ENCODE results near the genes DGKB and LRRC72.

DNA sequence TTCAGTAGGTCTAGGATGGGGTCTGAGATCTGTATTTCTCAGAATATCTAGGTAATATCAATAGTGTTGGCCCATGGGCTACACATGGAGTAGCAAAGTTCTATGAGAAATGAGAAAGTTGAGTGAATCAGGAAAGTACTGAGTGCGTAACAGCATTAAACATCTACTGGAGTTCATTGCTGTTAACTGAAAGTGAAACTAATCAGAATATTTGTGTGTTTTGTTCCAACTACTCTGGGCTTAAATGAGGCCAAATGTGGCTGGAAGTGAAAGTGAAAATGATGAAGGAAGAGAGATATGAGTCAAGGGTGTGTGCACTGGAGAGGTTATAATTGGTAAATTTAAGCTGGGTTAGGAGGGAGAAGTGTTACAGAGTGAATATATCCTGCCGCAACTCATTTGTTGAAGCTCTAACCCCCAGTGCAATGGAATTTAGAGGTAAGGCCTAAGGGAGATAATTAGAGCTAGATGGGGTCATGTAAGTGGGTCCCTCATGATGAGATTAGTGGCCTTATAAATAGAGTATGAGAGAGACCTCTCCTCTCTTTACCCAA lies 46.6 kb downstream of the TMEM106B start:
- PRO-cap: no peak
- RAMPAGE, long total RNA: no peak

DNA sequence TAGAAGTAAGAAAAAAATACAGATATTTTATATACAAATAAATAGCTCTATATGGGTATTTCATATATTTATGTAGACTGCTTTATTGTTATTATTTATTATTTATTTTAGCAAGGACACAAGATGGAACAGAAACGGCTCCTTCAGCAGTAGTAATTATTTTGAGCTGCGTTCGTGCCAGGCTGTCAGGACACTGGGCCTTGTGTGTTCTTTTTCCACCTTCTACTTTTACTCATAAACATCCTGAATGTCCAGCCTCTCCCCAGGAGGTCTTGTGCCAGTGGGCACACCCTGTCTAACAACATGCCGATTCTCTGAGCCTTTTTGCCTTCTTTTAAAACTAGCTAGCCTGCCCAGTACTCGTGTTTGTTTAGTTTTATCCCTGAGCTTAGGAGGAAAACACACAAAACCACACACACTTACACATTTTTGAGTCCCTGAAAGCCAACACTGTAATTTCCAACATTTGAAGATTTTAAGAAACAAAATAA lies 1.1 kb downstream of the SCIN start:
- PRO-cap: no peak
- RAMPAGE, long total RNA: no peak

DNA sequence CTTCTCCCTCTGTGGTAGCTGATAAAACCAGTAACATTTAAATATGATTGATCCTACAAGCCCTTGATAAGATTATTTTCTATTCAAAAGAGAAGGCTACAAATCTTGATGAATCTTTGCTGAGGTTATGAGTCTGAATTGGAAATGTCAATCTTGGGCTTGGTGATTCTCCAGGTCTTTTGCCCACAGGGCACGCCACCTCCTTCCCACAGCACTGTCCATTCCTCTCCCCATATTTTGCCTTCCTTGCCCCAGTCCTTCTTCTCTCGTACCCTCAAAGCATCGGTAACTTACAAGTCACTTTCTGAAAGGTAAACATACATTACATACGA lies 241.2 kb downstream of the ARL4A start:
- PRO-cap: no peak
- RAMPAGE, long total RNA: no peak

GRCh38 chr7:13165637-13166285 lies 478.3 kb downstream of the ARL4A start:
- PRO-cap: no peak
- RAMPAGE, long total RNA: no peak

DNA sequence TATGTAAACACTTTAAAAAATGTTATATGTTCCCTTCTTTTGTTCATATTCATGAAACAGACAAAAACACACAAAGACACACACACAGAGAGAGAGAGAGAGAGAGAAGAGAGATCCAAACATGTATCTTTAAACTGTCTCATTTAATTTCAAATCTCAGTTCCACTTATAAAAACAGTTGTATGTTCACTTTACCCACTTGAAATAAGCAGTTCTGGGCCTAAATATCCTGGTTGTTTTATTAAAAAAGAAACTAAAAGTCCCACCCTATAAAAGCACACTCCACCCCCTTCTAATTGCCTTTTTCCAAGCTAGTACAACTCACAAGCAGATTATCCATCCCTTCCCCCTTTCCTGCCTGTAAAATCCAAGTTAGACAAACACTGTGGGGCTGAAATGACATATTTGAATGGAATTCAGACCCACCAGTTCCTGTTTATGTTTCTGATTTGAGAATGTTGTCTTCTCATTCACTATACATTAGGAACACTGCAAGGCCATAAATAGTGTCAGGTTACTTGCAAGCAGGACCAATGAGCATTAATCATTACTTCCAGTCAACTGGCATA lies 69.6 kb downstream of the ETV1 start:
- PRO-cap: no peak
- RAMPAGE, long total RNA: no peak

GRCh38 chr7:13988544-13989299 lies 744 bp downstream of the ETV1 start:
- PRO-cap: no peak
- RAMPAGE, long total RNA: no peak

DNA sequence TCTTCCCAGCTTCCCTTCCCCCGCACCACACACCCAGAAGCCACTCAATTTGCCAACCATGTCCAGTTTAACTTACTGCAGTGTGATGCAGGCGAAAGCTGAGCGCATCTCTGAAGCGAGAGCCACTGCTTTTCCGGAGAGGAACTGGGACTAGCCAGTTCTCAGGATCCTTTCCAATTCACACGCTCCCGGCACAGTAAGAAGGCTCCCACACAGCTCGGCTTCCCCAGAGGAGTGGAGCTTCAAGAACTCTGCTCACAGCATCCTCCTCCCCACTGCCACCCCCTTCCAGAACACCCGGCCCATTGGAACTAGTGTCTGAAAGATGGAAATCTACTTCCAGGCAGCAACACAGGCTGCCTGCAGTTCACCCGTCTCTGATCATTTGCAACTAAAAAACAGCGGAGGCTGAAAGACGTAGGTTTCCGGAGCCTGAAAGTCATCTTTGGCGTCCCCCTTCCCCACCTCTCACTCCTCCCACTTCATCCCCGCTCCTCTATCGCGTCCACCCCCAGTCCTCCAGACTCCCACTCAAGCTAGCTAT lies at the start of gene DGKB:
TSS of gene DGKB (minus strand) at position 236 of the 544 bp plus-strand sequence.
- PRO-cap: no peak
- RAMPAGE, long total RNA: no peak

GRCh38 chr7:15396504-15396910 lies 165.3 kb downstream of the AGMO start:
- PRO-cap: no peak
- RAMPAGE, long total RNA: no peak

- PRO-cap: no peak
- RAMPAGE, long total RNA: no peak
Observed at GRCh38 chr7:15538003-15538205, 23.9 kb downstream of the AGMO start.

- PRO-cap: no peak
- RAMPAGE, long total RNA: no peak
Observed at GRCh38 chr7:15667859-15668323, 18.6 kb downstream of the MEOX2 start.

- PRO-cap: no peak
- RAMPAGE, long total RNA: no peak
Observed at GRCh38 chr7:15683950-15684415, 2.5 kb downstream of the MEOX2 start.

GRCh38 chr7:16067664-16068196 lies 353.6 kb downstream of the CRPPA start:
- PRO-cap: no peak
- RAMPAGE, long total RNA: no peak

DNA sequence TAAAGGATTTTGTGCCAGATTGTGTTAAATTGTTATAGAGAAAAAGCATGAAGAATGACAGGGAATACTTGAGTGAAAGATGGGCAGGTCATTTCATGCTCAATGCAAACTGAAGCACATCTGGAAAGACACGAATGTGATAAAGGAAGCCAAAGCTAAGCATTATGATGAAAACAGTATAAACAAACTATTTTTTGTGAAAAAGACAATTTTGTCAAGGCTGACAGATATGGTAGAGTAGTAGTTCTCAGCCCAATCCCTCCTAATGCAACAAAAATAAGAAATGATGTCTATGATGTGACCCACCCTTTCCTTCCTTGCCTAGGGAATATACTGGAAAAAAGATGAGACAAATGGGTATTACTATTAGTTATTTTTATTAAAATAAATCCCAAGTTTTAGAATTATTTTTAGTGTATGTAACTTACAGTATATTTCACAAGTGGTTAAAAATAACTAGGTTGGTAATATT lies 218.7 kb downstream of the CRPPA start:
- PRO-cap: no peak
- RAMPAGE, long total RNA: no peak

DNA sequence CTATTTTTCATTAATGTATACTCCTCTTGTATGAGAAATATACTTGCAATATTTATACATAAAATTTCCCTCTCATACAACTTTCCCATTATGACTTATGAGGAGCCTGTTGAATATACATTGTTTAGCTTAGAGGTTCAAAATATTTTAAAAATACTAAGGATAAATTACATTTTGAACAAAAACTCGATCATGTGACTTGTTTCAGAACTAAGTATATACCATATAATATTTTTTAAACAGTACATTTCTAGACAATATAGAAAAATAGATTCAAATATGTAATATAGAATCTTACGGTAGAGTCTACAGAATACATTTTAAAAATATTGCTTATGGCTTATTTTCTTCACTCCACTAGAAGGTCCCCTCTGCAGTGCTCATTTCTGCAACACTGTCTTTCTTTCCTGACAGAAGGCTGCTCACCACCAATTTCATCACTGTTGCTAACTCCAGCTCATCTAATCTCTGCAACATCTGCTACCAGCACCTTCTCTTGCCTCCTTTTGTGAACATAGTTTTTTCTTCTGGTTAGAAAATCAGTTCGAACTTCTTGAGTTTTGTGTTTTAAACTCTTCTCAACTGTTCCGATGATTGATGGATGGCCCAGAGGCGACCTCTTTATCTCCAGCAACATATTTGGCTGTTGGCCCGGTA lies 152.8 kb downstream of the CRPPA start:
- PRO-cap: no peak
- RAMPAGE, long total RNA: no peak

- PRO-cap: no peak
- RAMPAGE, long total RNA: no peak
Observed at GRCh38 chr7:16311059-16311486, 110.3 kb downstream of the CRPPA start.

GRCh38 chr7:16420315-16420849 lies 956 bp downstream of the CRPPA start:
- PRO-cap: no peak
- RAMPAGE, long total RNA: no peak

GRCh38 chr7:16526389-16527130 lies at the start of gene LRRC72:
TSS of gene LRRC72 (plus strand) at chr7:16526825.
- PRO-cap: no peak
- RAMPAGE, long total RNA: no peak

- PRO-cap: no peak
- RAMPAGE, long total RNA: no peak
Observed at GRCh38 chr7:16587561-16587760, 58.1 kb downstream of the ANKMY2 start.

DNA sequence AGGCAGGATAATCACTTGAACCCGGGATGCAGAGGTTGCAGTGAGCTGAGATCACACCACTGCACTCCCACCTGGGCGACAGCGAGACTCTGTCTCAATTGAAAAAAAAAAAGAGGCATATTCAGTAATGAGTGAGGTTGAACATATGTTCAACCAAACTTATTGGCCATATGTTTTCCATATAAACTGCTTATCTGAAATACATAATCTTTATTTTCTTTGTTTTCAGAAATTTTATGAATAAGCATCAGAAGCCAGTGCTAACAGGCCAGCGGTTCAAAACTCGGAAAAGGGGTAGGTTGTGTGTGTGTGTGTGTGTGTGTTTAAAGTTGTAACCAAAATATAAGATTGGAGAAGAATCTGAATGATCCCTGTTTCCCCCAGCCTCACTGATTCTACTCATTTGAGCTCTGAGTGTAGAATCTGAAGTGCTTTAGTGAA lies 19.2 kb downstream of the BZW2 start:
- PRO-cap: no peak
- RAMPAGE, long total RNA: no peak

- PRO-cap: no peak
- RAMPAGE, long total RNA: no peak
Observed at GRCh38 chr7:16765230-16765984, 11.9 kb downstream of the TSPAN13 start.

Data from spinal cord (tissue), 3 donors.